Measurements from ENCODE around the genes MPO and TSPOAP1.

DNA sequence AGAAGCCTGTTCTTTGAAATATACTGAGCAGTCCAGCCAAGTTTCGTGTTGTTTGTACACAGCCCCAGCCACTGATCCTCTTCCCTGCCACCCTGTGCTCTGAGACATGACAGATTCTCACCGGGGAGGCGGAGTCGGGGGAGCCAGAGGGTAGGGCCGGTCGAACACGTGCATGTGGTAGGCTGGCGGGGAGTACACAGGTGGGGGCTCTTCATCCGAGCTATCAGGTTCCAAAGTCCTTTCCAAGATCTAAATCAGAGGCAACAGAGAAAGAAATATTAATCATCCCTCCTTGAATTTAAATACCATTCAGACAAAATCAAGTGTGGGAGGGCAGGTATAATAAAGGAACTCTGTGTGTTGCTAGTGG is 29.6 kb upstream of the MRPS23 start:
- PRO-cap, 4 experiments = no peak in any of the 4 experiments
- RAMPAGE, long total RNA, 2 experiments = no peak in any of the 2 experiments

- PRO-cap, 4 experiments = no peak in any of the 4 experiments
- RAMPAGE, long total RNA, 2 experiments = no peak in any of the 2 experiments
Measured at GRCh38 chr17:57926760-57927246, 28.4 kb downstream of the CUEDC1 start.

DNA sequence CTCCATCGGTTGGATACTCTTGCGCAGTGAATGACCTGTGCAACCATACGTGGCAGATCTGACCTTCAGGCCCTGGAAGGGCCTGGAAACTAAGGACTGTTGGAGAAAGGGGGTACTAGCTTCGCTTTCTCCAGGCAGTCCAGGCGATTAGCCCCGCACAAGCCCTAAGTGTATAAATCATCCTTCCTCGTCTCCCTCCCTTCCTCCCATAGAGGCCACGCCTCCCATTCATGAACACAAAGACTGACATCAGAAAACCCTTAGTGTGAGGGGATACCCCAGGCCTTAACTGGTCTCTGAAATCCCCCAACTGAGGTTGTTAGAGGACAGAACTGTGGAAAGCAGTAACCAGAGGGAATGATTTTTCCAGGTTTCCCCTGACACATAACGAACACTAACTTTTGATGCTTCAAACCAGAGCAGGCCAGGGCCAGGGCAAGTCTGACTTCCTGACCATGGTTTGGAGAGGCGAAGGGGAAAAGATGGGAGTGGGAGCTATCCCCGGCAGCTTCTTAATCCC is 1.5 kb upstream of the DYNLL2 start:
- PRO-cap, 4 experiments = no peak in any of the 4 experiments
- RAMPAGE, long total RNA, 2 experiments = no peak in any of the 2 experiments

DNA sequence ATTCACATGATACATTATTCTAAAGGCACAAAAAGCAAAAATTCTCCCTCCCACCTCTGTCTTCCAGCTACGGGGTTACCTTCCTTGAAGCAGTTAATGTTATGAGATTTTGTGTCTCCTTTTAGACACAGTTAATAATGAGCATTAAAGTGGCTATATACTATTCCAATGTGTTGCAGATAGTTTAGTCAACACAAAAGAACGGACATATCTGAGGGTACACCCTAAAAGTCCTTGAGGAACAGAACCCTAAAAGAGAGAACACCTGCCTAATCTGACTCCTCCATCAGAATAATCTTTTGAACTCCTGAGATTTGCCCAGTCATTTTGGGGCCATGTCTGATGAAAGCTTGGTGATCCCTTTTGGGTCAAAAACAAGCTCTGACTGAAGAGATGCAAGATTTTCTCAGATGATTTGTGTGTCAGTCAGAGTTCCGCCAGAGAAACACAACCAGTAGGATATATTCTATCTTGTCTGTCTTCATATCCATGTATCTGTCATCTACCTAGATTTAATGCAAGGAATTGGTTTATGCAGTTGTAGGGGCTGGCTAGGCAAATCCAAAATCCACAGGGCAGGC is 12.2 kb downstream of the DYNLL2 start:
- PRO-cap, 4 experiments = no peak in any of the 4 experiments
- RAMPAGE, long total RNA, 2 experiments = no peak in any of the 2 experiments

DNA sequence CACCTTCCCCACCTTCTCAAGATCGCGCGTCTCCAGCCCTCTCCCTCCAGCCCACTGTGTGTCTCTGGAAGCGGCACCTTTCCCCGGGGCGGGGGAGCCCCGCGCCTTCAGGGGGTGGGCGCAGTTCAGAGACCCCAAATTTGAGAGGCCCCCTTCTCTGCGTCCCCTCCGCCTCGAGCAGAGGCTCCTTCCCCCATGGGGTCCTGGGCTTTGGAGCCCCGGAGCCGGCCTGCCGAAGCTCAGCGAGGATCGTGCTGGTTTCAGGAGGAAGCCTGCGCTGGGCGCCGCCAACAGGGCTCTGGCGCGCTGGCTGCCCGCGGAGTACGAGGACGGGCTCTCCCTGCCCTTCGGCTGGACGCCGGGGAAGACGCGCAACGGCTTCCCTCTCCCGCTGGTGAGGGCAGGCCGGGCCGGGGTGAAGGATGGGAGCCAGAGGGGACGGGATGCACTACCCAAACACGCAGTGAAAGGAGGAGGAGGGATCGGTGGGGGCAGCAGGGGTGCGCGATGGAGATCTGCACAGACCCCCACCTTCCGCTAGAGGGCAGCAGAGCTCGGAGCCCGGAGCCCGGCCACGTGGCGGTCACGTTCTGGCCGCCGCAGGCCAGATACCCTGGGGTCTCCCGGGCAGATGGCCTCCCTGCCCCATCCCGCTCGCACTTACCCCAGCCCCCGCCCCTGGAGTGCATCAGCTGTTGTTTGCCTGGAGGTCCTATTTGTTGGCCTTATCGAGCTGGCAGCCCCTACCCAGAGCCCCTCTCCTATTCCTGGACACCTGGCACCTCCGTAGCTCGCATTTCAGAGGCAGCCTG is 11.1 kb downstream of the LPO start:
- PRO-cap, 4 experiments = no peak in any of the 4 experiments
- RAMPAGE, long total RNA, 2 experiments = no peak in any of the 2 experiments

DNA sequence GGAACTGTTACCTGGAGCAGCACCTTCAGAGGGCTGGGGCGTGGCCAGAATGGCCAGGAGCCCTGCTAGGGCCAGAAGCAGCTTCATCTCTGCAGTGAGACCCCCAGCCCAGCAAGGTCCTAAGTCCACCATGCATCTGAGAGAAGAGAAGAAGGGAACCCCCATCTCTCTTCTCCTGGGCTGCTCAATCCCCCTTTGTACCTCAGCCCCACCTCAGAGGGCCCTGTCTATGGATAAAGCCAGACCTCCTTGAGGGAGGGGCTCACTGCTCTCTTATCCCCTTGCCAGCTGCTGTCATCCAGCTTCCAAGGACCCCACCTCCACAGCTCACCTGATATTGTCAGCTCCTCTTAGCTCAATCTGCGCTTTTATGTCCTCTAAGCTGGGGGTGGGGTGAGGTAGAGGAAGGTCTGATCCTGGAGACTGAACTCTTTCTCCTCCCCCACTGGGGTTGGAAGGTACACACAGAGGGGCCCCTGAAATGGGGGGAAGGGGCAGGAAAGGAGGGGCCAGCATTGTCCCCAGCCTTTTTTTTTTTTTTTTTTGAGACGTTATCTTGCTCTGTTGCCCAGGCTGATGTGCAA is at the start of gene MPO:
TSS of gene MPO (minus strand) at position 342 of the 584 bp plus-strand sequence.
- PRO-cap, 4 experiments = no peak in any of the 4 experiments
- RAMPAGE, long total RNA, 2 experiments = no peak in any of the 2 experiments

GRCh38 chr17:58328425-58329334 is at the start of gene TSPOAP1:
Gene TSPOAP1, minus strand, starts transcription at chr17:58328795.
- PRO-cap, 4 experiments = no peak in any of the 4 experiments
- RAMPAGE, long total RNA, 2 experiments = no peak in any of the 2 experiments

DNA sequence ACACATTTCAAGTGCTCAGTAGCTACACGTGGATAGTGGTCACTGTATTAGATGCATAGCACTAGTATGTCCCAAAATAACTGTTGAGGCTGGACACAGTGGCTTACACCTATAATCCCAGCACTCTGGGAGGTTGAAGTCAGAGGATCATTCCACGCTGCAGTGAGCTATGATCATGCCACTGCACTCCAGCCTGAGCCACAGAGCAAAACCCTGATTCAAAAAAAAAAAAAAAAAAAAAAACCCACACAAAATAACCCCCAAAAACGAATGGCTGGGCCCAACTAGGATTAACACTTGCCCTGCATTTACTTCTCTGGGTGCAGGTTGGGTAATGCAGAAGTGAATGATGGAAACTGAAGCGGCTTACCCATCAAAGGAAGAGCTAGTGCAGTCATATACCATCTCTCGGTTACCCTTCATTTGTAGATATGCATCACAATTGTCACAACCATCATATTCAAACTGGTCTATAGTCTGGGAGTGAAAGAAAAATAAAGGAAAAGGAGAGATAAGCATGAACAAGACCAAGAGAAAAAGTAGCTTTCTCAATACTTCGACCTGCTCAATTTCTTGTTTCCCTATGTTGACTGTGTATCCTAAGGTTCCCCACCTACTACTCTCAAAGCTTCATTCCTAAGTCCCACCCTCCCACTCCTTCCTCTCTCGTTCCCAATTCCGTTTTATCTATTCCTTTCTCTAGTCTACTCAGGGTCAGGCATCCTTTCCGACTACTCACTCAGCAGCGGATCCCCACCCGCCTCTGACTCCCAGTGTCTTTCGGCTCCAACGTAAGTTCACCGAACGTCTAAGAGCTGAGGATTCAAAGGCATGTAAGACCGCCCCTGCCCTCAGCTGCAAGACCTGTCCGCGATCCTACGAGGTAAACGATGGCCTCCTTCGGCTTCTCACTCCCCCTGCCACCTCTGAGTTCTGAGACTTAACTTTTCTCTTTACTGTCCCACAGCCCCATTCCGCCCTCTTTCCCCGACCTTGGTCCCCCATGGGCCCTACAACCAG is 659 bp downstream of the SUPT4H1 start:
- PRO-cap, 4 experiments = no peak in any of the 4 experiments
- RAMPAGE, long total RNA, 2 experiments = no peak in any of the 2 experiments

DNA sequence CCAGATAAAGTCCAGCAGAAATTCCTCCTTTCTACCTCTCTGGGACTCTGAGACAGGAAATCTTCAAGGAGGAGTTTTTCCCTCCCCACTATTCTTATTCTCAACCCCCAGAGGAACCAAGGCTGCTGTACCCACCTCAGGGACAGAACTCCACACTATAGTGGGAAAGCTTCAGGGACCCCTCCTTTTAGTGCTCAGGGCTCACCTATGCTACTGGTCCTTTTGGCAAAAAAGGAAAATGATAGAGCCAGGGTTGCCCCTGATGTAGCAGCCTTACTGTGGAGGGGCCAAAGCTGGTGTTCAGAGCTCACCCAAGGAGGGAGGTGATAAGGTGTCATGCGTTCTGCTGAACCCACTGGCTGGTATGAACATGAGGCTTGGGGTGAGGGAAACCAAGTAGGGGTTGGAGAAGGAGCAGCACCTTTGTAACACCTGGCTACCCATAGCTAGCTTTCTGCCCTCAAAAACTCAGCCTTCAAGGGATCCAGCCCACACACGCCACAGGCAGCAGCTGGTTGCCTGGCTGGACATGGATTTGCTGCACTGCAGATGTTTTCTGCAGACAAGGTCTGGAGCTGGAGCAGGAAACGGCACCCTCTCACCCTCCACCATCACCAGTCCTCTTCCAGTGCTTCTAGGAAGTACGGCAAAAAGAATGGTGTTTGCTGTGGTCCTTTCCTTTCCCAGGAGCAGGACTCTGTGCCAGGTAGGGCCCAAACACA is 2.3 kb upstream of the SUPT4H1 start:
- PRO-cap, 4 experiments = peak in 1 of 4 experiments; most common minus-strand start position 366 of the sequence (in 1)
- RAMPAGE, long total RNA, 2 experiments = no peak in any of the 2 experiments

- PRO-cap, 4 experiments = no peak in any of the 4 experiments
- RAMPAGE, long total RNA, 2 experiments = no peak in any of the 2 experiments
Measured at GRCh38 chr17:58364152-58364669, 12.2 kb upstream of the SUPT4H1 start.

- PRO-cap, 4 experiments = no peak in any of the 4 experiments
- RAMPAGE, long total RNA, 2 experiments = no peak in any of the 2 experiments
Measured at GRCh38 chr17:58375065-58375738, 23.2 kb upstream of the SUPT4H1 start.

- PRO-cap, 4 experiments = no peak in any of the 4 experiments
- RAMPAGE, long total RNA, 2 experiments = no peak in any of the 2 experiments
Measured at GRCh38 chr17:58494673-58495402, 6.6 kb upstream of the HSF5 start.

- PRO-cap, 4 experiments = no peak in any of the 4 experiments
- RAMPAGE, long total RNA, 2 experiments = no peak in any of the 2 experiments
Measured at GRCh38 chr17:58509037-58509702, 5.3 kb downstream of the MTMR4 start.

GRCh38 chr17:58513156-58513918 is 1.1 kb downstream of the MTMR4 start:
- PRO-cap, 4 experiments = no peak in any of the 4 experiments
- RAMPAGE, long total RNA, 2 experiments = no peak in any of the 2 experiments

DNA sequence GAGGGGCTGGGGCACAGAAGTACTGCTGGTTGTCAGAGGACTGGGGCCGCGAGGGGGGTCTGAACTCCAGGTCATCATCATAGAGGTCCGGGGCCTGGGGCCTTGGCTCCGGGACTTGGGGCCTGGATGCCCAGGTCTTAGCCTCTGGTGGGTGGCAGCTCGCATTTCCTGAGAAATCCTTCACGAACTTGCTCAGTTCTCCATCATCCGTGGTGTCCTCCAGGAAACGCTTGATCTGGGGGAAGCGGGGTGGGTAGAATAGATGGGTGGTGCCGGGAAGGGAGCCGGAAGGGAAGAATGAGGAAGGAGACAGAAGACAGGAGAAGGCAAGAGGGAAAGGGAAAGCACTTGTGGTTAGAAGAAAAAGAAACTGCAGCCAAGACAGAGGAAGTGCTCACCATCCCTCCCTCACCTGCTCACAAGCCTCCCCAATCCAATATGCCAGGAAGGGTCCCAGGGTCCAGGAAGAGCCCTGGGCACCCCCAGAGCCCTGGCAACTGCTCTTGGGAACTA is 12.4 kb upstream of the MTMR4 start:
- PRO-cap, 4 experiments = no peak in any of the 4 experiments
- RAMPAGE, long total RNA, 2 experiments = no peak in any of the 2 experiments

- PRO-cap, 4 experiments = peak in 1 of 4 experiments; most common minus-strand start chr17:58569317 (in 1)
- RAMPAGE, long total RNA, 2 experiments = no peak in any of the 2 experiments
Measured at GRCh38 chr17:58569219-58569542, 25.1 kb upstream of the SEPTIN4 start.

DNA sequence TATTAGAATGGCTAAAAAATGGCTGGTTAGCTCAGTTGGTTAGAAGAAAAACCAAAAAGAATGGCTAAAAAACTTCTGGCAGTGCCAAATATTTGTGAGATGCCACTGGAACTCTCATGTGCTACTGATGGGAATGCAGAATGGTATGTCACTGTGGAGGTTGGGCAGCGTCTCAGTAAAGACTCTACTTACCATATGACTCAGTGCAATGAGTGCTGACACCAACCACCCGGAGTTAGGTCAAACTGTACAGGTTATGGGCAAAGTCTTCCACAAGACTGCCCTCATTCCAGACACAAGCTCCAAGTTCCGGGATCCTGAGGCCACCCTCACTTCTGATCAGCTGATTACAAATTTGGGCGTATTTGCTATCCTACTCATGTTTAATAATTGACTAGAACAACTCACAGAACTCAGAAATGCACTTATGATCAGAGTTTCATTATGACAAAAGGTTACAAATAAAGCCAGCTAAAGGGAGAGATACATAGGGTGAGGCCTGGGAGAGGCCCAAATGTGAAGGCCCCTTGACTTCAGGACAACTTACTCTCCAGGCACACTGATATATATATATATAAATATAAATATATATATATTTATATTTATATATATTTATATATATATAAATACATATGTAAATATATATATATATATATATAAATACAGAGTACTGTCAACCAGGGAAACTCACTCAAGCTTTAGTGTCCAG is 114.8 kb downstream of the TRIM37 start:
- PRO-cap, 4 experiments = peak in 3 of 4 experiments; most common plus-strand start position 442 of the sequence (in 2); most common minus-strand start position 126 of the sequence (in 2)
- RAMPAGE, long total RNA, 2 experiments = no peak in any of the 2 experiments

GRCh38 chr17:58996891-58997288 is 109.8 kb downstream of the TRIM37 start:
- PRO-cap, 4 experiments = peak in 4 of 4 experiments; most common plus-strand start chr17:58997216 (in 2); most common minus-strand start chr17:58997110 (in 4)
- RAMPAGE, long total RNA, 2 experiments = no peak in any of the 2 experiments

GRCh38 chr17:59276867-59277560 is 54.4 kb upstream of the YPEL2 start:
- PRO-cap, 4 experiments = peak in 2 of 4 experiments; most common plus-strand start chr17:59277334 (in 2); most common minus-strand start chr17:59277143 (in 1)
- RAMPAGE, long total RNA, 2 experiments = no peak in any of the 2 experiments

GRCh38 chr17:59406717-59407285 is 75.3 kb downstream of the YPEL2 start:
- PRO-cap, 4 experiments = no peak in any of the 4 experiments
- RAMPAGE, long total RNA, 2 experiments = no peak in any of the 2 experiments

Measured in right lobe of liver (tissue), 4 donors.